ENCODE data around the genes SPARC and GLRA1.

GRCh38 chr5:150526414-150526987 is 18.6 kb downstream of the NDST1 start:
- PRO-cap: no peak

DNA sequence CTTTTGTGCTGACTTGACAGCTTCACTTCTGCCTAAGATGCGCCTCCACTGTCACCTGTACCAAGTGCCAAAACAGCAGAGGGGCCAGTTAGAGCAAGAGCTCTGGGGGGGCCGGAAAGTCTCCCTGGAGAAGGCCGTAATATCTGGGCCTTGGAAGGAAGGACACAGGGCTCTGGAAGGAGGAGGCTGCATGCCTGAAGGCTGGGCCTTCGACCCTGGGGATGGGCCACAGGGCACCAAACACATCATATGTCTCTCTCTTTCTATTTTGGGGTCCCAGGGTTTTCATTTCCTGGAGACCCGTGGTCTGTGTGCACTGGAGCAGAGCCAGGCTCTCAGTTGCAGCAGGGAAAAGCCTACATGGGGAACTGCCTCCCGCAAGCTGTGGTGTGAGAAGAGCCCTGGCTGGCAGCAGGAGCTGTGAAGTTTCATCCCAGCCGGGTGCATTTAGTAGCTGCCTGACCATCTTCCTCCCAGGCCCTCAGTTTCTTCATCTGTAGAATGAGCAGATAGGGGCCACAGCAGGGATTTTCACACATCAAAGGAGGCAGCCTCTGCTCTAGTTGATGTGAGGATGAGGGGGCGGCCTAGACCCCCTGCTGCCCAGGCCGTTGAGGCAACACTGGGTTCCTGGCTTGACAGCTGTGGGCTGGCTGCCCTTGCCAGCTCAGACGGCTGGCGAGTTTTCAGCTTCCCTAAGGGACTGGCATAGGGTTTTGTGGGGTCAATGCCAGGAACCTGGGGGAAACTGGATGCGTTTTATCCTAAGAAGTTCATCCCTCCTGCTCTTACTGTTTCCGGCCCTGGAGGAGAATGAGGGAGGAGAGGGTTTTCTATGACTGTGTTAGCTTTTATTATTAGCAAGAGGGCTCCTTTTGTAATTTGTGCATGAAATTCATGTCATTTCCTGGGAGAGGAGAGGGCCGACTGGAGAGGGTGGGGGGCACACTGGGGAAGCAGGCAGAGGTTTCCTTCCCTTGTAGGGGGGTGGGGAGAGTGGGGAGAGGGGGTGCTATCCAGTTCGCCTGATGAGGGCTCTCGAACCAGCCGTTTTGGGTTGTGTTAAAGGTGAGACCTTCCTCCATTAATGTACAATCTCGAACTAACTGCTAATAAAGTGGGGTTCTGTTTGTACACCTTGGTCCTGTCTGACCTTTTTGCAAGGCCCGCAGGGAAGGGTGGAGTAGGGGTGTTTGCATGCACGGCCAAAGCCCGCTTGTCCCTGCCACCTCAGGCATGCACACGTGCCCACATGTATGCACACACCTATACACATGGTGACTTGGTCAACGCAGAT is 49.6 kb downstream of the NDST1 start:
- PRO-cap: no peak

DNA sequence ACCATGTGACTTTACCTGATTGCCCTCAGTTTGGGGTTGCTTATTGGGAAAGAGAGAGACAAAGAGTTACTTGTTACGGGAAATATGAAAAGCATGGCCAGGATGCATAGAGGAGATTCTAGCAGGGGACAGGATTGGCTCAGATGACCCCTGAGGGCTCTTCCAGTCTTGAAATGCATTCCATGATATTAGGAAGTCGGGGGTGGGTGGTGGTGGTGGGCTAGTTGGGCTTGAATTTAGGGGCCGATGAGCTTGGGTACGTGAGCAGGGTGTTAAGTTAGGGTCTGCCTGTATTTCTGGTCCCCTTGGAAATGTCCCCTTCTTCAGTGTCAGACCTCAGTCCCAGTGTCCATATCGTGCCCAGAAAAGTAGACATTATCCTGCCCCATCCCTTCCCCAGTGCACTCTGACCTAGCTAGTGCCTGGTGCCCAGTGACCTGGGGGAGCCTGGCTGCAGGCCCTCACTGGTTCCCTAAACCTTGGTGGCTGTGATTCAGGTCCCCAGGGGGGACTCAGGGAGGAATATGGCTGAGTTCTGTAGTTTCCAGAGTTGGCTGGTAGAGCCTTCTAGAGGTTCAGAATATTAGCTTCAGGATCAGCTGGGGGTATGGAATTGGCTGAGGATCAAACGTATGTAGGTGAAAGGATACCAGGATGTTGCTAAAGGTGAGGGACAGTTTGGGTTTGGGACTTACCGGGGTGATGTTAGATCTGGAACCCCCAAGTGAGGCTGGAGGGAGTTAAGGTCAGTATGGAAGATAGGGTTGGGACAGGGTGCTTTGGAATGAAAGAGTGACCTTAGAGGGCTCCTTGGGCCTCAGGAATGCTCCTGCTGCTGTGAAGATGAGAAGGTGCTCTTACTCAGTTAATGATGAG is 2.8 kb upstream of the MYOZ3 start:
- PRO-cap: unidirectional peak, plus-strand start at position 758 of the sequence

GRCh38 chr5:150673731-150673950 is 12.6 kb downstream of the MYOZ3 start:
- PRO-cap: bidirectional peak, plus-strand start at chr5:150673863, minus-strand start at chr5:150673823

DNA sequence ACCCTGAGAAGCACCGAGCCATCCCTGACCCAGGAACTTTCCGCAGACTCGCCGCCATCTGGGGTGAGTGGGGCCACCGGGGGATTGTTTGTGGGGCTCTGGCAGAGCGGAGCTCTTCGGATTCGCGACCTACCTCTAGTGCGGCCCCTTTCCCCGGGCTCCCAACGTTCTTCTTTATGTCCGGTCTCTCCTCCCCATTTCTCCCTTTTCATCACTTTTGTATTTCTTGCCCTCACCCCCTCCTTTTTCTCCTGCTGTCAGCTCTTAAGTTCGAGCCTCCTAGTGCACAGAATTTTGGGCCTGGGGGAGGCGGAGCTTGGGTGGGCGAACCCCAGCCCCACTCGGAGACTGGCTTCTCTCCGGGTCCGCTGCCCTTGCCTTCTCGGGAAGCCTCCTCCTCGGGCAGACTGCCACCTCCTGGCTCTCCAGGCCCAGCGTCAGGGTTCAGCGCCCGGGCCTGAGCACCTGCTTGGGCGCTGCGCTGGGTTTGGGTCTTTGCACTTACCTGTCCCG is 409 bp downstream of the SMIM3 start:
- PRO-cap: no peak

GRCh38 chr5:150779423-150779849 is 879 bp downstream of the SMIM3 start:
- PRO-cap: no peak

- PRO-cap: no peak
These were observed 22.8 kb downstream of the SMIM3 start for GRCh38 chr5:150801104-150802059.

DNA sequence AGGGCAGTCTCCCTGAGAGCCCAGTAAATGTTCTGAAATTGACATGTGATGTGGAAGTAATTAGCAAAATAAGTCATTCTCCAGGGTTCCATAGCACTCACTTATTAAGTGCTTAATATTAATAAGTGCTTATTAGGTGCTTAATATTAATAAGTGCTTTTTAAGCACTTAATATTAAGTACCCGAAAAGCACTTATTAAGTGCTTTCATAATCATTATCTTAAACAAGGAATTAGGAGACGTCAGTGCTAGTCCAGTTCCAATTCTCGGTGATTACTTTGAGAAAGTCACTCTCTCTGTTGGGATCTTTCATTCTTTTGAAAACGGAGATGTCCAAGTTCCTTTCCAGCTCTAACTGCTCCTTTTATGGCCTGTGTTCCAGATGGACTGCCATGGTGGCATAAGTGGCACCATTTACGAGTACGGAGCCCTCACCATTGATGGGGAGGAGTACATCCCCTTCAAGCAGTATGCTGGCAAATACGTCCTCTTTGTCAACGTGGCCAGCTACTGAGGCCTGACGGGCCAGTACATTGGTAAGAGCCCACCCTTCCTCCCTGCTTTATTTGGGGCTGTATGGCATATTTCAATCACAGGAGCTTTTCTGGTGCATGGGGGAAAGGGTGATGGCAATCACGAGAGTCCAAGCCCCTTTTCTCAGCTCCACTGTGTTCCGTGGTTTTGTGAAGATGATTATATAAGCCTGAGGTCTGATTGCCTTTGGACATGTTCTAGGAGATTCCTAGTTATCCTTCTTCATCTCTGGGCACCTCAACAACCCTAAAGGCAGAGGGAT is 4.8 kb downstream of the GPX3 start:
- PRO-cap: no peak

GRCh38 chr5:151030099-151030254 is 9.6 kb downstream of the GPX3 start:
- PRO-cap: no peak

GRCh38 chr5:151124102-151124709 is 33.4 kb downstream of the ANXA6 start:
- PRO-cap: no peak

GRCh38 chr5:151130701-151131387 is 26.7 kb downstream of the ANXA6 start:
- PRO-cap: no peak

DNA sequence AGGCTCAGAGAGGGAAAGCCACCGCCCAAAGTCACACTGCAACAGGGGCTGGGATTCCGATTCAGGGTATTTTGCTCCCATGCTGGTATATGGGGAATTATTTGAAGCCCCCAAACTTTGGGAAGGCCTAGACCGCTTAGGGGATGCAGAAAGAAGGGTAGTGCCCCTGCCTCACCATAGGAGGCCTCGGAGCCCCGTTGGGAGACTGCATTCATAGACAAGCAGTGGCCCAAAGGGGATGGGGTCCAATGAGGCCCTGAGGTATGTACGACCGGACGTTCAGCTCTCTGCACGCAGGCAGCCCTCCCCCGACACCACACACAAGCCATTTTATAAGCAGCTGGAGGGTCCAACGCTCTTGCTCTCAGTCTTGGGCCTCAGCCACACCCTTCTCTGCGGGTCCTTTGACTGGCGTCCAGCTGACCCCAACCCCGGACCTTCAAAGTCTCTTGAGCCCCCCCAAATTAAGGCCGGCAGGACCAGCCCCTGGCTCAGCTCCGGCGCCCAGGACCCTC is 628 bp downstream of the ANXA6 start:
- PRO-cap: no peak

DNA sequence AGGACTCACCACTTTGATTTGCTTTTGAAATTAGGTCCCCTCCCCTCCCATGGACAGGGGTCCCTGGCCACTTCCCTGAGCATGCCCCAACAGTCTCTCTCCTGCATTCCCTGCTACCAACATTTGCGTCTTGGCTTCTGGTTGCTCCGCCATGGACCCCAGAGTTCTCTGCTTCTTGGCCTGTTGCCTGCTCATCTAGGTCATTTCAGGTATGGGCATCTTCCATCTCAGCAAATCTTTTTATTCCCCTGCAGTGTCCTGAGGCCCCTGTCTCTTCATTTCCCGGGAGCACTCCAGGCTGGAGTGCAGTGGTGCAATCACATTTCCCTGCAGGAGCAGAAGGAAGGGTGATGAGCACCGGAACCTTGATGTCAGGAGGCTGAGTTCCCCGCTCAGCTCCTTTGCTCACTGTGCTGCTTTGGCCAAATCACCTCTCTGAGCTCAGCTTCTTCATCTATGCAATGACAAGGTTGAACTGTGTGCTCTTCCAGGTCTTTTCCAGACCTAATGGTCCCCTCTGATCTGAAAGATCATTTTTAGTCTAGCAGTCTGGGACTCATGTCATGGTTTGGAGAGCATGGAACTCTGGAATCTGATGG is 11.8 kb upstream of the ANXA6 start:
- PRO-cap: no peak

DNA sequence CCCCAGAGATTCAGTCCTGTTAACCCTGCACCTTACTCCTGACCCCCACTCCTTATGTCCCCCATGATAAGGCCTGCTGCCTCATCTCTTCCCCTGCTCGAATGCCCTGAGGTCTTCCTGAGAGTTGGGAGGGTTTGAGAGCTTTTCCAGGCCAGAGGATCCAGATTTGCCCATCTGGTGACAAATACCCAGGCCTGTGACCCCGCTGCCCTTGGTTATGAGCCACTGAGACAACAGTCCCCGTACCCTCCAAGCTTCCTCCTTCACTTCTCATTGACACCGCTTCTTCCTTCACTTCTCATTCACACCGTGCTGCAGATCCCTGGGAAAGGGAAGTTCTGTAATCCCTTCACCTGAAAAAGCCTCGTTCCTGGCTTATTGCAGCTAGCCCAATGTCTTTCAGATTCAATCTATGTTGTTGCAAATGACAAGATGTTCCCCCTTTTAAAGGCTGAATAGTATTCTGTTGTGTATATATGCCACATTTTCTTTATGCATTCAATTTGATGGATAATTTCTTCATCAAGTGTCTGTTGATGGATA is 676 bp downstream of the GM2A start:
- PRO-cap: no peak

GRCh38 chr5:151447979-151448859 is 816 bp downstream of the SLC36A1 start:
- PRO-cap: no peak

DNA sequence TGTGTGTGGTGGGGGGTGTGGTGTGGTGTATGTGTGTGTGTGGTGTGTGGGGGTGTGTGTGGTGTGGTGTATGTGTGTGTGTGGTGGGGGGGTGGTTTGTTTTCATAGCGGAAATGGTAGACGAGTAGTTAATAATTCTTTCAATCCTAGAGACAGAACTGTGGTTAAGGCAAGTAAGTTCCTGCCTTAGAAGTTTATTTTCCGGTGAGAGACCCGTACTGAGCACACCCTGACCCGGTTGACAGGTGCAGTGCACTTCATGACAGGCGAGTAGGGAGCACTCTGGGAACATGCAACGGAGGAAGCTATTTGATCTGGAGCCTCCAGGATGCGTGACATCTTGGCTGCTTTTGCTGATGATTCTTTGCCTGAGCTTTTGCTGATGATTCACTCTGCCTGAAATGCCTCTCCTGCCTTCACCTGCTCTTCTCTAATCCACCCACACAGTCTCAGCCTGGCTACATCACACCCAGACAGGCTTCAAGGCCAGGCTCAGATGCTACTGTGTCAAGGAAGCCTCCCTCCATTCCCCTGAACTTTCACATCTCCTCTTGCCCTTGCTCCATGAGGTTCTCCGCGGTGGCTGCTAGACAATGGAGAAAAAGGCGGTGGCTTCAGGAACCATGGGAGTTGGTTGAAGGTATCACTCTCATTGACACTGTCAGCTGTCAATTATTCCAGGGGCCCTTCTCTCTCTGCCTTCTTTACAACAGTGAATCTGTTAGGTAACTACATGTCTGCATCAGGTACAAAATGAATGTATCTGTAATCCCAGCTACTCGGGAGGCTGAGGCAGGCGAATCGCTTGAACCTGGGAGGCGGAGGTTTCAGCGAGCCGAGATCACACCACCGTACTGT is 22.0 kb upstream of the FAT2 start:
- PRO-cap: no peak

DNA sequence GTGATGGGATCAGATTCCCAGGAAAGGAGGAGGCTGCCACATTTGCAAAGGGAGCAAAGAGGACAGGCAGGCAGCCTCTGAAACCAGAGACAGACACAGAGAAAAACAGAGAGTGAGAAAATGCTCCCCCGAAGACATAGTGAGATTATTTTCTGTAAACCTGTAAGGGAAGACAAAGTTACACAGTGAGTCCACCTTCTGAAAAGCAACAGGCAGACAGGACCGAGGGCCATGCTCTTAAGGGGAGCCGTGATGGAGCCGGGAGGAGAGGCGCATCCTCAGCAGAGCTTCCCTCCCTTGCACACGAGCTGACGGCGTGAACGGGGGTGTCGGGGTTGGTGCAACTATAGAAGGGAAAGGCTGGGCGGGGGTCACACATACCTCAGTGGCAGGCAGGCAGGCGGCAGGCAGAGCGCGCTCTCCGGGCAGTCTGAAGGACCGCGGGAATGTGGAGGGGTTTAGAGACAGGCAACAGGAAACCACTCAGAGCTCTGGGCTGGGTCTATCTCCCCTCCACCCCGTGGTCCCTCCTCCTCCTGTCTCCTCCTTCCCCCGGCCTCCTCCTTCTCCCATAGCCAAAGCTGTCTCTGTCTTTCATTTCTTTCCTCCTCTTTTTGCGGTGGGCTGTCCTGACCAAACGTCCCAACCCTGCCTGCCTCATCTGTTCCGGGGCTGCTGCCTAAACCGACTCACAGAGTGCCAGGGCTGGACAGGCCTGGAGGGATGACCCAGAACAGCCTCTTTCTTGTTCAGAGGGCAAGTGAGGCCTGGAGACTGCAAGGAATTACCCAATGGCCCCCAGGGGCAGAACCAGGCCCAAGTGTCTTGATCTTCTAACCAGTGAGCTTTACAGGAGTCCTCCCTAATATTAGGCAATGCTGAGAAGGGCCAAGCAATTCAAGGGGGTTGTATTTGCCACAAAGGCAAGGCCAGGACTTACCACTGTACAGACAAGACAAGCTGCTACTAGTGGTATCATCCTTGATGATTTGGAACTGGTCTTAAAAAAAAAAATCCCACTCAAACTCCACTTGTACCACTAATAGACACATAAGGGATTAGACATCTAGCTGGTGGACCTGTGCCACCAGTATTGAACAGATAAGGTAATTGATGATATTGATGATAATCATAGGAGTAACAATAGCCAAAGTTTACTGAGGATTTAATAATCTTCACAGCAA is at the start of gene SPARC:
SPARC (minus strand) TSS at position 432 of the 1,184 bp plus-strand sequence.
- PRO-cap: bidirectional peak, plus-strand start at position 382 of the sequence, minus-strand start at position 432 of the sequence; bidirectional peak, plus-strand start at position 692 of the sequence, minus-strand start at position 654 of the sequence

DNA sequence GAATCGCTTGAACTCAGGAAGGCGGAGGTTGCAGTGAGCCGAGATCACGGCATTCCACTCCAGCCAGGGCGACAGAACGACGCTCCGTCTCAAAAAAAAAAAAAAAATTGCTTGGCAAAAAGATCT is 1.9 kb upstream of the G3BP1 start:
- PRO-cap: no peak

DNA sequence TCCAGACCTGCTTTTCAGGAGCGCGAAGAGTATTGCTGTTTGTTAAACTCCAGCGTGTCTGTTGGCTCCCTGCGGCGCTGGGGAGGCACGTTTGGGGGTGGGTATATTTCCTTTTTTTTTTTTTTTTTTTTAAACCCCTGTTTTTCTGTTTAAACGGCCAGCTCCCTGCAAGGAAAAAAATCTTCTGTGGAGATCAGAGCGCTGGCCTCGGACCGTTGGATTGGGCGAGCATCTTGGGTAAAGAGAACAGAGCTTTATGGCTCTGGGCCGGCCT is at the start of gene GLRA1:
GLRA1 (minus strand) TSS at position 79 of the 274 bp plus-strand sequence.
- PRO-cap: no peak

DNA sequence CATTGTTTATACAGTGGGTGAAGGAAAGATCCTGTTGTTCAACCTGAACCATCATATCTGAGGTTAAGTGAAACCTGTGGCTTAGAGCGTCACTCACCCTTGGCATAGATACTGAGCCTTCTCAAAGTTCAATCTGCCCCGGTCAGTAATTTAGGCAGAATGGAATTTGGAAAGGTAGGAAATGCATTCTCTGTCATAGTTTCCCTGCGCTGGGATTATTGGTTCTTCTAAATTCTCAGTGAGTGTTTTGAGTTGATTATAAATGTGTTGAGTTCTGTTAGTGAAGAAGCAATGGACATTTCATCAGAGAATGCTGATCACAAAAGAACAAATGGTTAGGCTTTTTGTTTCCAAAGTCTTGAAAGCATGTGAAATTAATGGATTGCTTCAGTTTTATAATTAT is 456.3 kb upstream of the NMUR2 start:
- PRO-cap: no peak

Data from bile duct (tissue), 1 donor.